SK-N-DZ (cell line): Measurements from ENCODE around the genes MAP2K4 and TEKT3.

RAMPAGE:
- cytosol, long total RNA, result no peak
- nucleus, long total RNA, result no peak
These were observed 3.3 kb upstream of the TMEM220 start for GRCh38 chr17:10733069-10733523.

GRCh38 chr17:10754870-10755791 is 25.3 kb upstream of the TMEM220 start:
RAMPAGE:
- cytosol, long total RNA, result no peak
- nucleus, long total RNA, result no peak

RAMPAGE:
- cytosol, long total RNA, result no peak
- nucleus, long total RNA, result no peak
These were observed 31.4 kb downstream of the TMEM238L start for GRCh38 chr17:10772600-10772799.

DNA sequence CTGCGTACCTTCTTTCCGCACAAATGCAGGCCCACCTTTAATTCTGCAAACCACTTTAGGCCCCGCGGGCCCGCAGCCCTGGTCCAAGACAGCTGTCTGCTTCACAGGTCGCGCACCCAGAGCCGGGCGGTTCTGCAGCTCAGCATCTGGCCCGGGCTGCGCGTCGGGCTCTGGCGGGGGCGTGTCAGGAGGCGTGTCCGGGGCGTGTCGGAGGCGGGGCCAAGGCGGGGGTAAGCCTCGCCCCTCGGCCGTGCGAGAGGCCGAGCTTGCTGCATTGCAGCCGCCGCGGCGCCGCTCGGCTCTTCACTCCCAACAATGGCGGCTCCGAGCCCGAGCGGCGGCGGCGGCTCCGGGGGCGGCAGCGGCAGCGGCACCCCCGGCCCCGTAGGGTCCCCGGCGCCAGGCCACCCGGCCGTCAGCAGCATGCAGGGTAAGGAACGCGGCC is at the start of gene MAP2K4:
MAP2K4 (plus strand) TSS at position 306 of the 445 bp plus-strand sequence.
RAMPAGE:
- cytosol, long total RNA, result no peak
- nucleus, long total RNA, result no peak

DNA sequence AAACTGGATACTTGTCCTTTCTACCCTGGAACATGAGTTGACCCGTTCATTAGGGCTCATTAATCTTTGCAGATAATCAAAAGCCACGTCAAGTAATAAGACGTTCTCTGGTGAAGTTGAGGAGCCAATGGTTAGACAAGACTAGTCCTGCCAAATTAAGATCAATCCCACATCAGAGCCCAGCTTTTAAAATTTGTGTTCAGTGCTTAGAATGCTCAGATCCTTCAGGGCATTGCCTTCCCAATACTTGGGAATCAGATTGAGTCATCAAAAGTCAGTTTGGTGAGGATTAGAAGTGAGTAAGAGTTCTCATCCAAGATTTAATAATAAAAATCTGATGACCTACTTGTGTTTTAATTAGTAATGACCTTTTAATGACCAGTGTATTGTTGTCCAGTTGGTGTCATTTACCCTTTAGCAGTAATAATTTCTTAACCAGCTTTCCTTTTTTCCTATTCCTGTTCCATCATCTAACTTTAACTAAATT is 19.8 kb downstream of the MAP2K4 start:
RAMPAGE:
- cytosol, long total RNA, result no peak
- nucleus, long total RNA, result no peak

GRCh38 chr17:12106906-12107785 is 86.5 kb downstream of the MAP2K4 start:
RAMPAGE:
- cytosol, long total RNA, result no peak
- nucleus, long total RNA, result no peak

GRCh38 chr17:12680266-12681410 is 14.9 kb downstream of the MYOCD start:
RAMPAGE:
- cytosol, long total RNA, result no peak
- nucleus, long total RNA, result no peak

GRCh38 chr17:13751125-13751544 is 149.4 kb upstream of the HS3ST3A1 start:
RAMPAGE:
- cytosol, long total RNA, result no peak
- nucleus, long total RNA, result no peak

RAMPAGE:
- cytosol, long total RNA, result no peak
- nucleus, long total RNA, result no peak
These were observed 50.3 kb downstream of the COX10 start for GRCh38 chr17:14119615-14119993.

RAMPAGE:
- cytosol, long total RNA, result no peak
- nucleus, long total RNA, result no peak
These were observed 1.5 kb upstream of the HS3ST3B1 start for GRCh38 chr17:14299084-14300032.

DNA sequence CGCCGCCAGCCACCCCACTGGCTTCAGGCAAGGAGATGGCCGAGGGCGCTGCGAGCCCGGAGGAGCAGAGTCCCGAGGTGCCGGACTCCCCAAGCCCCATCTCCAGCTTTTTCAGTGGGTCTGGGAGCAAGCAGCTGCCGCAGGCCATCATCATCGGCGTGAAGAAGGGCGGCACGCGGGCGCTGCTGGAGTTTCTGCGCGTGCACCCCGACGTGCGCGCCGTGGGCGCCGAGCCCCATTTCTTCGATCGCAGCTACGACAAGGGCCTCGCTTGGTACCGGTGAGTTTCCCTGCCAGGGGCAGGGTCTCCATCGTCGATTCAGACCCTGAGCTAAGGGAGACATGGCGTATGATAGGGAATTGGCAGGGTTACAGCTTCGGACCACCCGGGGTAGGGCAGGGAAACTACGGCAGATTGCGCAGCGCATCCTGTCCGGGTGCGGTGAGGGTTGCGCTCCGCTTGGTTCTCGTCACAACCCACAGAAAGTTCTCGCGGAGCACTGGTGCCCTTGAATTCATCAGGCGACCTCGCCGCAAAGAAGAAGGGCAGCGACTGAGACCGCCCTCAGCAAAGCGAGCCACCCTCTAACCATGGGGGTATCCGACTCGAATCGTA is 1.0 kb downstream of the HS3ST3B1 start:
RAMPAGE:
- cytosol, long total RNA, result no peak
- nucleus, long total RNA, result no peak

RAMPAGE:
- cytosol, long total RNA, result no peak
- nucleus, long total RNA, result no peak
These were observed 20.3 kb downstream of the HS3ST3B1 start for GRCh38 chr17:14321273-14321529.

RAMPAGE:
- cytosol, long total RNA, result no peak
- nucleus, long total RNA, result no peak
These were observed 172.8 kb downstream of the PMP22 start for GRCh38 chr17:15092166-15092805.

RAMPAGE:
- cytosol, long total RNA, result no peak
- nucleus, long total RNA, result no peak
These were observed 34.6 kb downstream of the PMP22 start for GRCh38 chr17:15230360-15231134.

RAMPAGE:
- cytosol, long total RNA, result no peak
- nucleus, long total RNA, result no peak
These were observed 26.6 kb upstream of the PMP22 start for GRCh38 chr17:15291559-15292295.

DNA sequence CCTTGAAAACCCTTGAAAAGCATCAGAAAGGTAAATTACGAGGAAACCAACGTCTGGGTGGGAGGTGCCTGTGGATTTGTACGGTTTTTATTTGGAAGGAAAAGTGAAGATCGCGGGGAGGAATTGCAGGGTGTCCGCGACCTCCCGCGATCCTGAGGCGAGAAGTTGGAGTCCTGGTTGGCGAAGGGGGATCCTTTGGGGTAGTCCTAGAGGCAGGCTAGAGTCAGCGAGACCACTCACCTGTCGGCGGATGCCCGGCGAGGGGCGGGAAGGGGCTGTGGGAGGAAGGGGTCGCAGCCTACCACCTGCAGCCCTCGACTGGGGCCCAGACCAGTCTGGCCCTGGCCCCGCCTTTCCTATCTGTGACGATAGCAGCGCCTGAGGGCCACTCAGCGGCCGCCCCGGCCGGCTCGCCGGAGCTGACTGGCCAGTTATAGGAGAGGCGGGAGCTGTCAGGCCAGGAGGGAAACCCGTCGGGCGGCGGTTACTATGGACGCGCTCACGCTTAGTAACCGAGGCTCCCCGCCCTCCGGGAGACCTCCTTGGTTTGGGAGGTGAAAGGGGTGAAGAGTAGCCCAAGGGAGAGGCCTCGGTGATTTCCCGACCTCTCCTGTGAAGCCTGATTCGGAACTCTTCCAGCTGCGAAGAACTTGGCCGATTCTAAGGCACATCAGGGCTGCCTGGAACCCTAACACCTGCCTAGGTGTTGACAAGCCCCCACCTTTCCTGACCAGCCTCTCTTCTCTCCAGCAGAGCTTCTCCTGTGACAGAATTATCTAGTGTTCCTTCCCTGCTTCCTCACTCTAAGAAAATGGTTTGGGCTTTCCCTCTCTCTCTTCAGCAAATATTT is at the start of gene TEKT3:
TEKT3 (minus strand) TSS at position 320 of the 850 bp plus-strand sequence.
RAMPAGE:
- cytosol, long total RNA, result no peak
- nucleus, long total RNA, result no peak

GRCh38 chr17:15411236-15412202 is 55.9 kb downstream of the CDRT4 start:
RAMPAGE:
- cytosol, long total RNA, result no peak
- nucleus, long total RNA, result no peak

DNA sequence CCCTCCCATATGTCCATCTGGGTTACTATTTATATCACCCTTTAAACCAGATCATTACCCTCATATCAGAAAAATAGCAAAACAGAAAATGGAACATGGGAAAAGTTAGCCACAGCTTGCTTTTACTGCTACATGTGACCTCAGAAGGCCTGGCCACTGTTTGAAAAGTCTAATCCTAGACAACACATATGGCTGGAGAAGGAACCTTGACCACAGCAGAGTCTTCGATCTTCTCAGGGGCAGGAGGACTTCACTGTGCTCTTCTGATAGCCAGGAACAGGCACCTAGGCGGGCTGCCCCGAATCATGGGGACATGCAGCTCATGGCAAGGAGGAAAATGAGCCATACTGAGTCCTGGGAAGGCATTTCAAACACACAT is 31.2 kb upstream of the ADORA2B start:
RAMPAGE:
- cytosol, long total RNA, result no peak
- nucleus, long total RNA, result no peak

DNA sequence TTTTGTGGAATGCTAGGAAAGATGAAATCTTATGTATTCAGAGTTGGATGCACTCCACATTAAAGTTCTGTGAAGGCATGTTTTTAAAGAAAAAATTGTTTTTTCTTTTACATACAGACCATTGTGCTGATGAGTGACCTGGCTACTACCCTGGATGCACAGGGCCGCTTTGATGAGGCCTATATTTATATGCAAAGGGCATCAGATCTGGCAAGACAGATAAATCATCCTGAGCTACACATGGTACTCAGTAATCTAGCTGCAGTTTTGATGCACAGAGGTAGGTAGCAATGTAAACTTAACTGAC is 26.8 kb downstream of the TTC19 start:
RAMPAGE:
- cytosol, long total RNA, result no peak
- nucleus, long total RNA, result no peak

GRCh38 chr17:16272889-16273475 is 56.0 kb downstream of the PIGL start:
RAMPAGE:
- cytosol, long total RNA, result no peak
- nucleus, long total RNA, result no peak